ENCODE measurements around the genes NBEA, SOHLH2, SERTM1, SMAD9 and TRPC4.

GRCh38 chr13:33682849-33683201, 135.1 kb upstream of the RFC3 start:
- PRO-cap, 2 experiments: no peak in any of the 2 experiments

GRCh38 chr13:33743925-33744499, 73.9 kb upstream of the RFC3 start:
- PRO-cap, 2 experiments: no peak in any of the 2 experiments

DNA sequence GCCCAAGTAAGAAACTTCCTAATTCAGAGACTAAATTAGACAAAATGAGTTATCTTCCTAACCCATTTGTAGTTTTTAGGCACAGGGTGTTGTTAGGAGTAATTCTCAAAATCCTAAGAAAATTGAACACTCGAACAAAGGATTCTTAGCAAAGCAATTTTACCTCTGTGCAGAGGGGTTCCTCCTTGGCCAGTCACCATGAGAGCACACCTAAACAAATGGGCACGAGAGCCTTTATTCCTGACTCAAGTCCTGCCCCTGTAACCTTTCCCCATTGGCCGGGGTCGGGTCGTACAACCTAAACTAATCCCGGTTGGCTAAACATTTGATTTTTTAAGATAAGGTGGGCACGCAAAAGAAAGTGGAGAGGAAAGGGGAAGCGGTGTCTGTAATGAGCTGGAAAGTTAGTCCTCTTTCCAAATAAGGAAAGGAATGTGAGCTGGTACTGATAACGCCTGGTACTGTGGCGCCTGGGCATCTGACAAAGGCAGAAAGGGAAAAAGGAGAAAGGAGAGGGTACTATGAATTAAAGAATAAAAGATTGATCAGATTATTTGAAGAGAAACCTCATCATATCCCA, 335.4 kb downstream of the RFC3 start:
- PRO-cap, 2 experiments: no peak in any of the 2 experiments

- PRO-cap, 2 experiments: no peak in any of the 2 experiments
Measured at GRCh38 chr13:34155692-34156683, 338.0 kb downstream of the RFC3 start.

GRCh38 chr13:34310649-34311004, 492.7 kb downstream of the RFC3 start:
- PRO-cap, 2 experiments: no peak in any of the 2 experiments

DNA sequence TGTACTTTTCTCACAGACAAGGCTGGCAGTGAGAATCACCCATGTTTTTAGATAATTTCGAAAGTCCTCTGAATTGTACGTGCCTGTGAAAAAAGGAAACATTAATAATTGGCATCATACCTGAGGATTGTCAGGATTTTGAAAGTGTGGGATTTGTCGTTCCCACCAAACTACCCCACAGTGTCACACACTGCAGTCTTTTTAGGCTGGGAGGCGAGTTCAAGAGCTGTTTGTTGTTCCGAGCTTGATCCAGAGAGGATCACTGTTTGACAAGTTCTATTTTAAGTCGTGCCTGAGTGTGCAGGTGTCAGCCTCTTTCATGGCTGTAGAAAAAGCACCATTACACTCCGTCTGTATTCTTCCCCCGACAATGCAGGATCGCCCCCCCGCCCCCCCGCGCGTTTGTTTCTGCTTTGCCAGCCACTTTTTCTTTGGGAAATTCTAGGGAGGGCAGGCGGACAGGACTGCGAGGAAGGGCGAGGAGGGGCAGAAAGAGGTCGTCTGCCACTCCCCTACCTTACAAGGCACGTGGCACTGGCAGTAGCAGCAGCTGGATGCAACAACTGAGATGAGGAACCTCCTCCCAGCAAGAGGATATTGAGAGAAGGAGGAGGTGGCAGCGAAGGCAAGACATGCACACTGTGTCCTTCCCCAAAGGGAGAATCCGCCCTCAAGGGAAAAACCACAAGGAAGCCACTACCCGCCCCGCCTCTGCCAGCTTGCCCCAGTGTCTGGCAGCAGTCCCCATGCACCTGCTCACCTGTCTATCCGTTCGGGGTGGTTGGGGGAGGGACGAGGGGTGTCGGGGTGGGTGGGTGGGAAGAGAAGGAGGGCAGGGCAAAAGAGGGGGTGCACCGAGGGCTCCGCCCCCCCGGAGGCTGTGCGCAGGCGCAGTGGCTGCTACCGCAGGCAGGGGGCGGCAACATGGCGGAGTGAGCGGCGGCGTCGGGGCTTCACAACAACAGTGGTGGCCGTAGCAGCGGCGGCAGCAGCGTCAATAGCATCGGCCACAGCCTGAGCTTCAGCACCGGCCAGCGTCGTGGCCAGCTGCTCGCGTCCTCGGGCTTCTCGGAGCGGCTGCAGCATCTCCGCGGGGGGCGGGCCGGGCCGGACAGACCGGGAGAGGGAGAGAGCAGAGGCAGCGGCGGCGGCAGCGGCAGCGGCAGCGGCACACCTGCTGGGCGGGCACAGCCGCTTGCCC, at the start of gene NBEA:
TSS of gene NBEA (plus strand) at position 891 of the 1,201 bp plus-strand sequence.
- PRO-cap, 2 experiments: no peak in any of the 2 experiments

GRCh38 chr13:35159063-35159977, 217.2 kb downstream of the NBEA start:
- PRO-cap, 2 experiments: no peak in any of the 2 experiments

DNA sequence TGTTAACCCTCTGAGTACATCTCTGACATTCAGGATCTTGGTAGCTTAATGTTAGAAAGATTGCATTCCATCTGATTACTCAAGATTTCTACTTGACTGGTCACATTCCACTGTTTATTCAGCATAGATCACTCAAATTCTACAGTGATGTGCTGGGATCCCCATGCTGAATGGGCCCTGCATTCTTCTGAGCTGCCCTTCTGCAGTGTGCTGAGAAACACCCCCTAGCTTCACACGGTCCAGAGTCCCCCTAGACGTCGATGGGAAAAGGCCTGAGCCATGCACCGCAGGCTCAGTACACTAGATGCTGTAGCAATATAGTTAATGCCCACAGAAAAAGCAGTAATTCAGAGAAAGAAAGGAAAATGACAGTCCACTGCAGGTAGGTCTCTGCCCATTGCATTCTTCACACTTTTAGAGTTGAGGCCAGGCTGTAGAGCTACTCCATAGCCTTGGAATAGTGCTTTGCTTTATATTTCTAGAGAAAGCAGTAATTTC, 295.6 kb upstream of the MAB21L1 start:
- PRO-cap, 2 experiments: no peak in any of the 2 experiments

DNA sequence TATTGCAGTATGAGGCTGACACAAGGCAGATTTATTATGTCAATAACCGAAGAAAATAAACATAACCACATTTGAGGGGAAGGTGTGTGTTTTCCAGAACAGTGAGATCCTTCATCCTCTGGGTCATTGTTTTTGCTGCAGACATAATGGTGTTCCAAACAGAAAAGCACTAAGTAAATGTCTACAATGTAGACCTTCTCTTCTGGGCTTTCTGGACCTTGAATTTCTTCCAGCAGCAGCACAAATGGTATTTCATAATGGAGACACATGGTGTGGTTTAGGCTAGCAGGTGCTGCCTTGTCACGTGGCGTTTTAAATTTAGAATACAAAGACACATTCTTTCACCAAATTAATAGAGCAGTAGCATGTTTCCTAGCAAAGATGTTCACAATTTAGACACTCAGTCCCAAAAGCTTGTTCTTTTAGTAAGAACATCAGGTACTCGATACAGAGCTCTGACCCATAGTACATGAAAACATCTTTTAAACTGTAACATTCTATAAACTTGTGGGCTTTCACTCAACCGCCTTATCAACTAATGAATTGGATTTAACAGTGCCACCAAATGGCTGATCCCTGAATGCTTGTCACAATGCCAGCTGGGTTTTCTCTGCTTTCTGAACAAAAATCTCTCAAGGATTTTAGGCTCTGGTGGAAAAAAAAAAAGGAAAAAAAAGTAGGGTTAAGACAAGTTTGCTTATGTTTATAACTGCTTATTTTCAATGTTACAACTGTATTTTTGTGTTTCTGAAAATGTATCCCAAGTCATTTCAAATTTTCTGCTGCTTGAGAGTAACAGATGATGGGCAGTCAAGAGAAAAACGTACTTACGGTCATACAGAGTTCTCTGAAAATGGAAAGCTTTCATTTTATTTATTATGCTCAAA, 290.1 kb downstream of the DCLK1 start:
- PRO-cap, 2 experiments: no peak in any of the 2 experiments

- PRO-cap, 2 experiments: no peak in any of the 2 experiments
Measured at GRCh38 chr13:35862334-35863028, 268.7 kb downstream of the DCLK1 start.

DNA sequence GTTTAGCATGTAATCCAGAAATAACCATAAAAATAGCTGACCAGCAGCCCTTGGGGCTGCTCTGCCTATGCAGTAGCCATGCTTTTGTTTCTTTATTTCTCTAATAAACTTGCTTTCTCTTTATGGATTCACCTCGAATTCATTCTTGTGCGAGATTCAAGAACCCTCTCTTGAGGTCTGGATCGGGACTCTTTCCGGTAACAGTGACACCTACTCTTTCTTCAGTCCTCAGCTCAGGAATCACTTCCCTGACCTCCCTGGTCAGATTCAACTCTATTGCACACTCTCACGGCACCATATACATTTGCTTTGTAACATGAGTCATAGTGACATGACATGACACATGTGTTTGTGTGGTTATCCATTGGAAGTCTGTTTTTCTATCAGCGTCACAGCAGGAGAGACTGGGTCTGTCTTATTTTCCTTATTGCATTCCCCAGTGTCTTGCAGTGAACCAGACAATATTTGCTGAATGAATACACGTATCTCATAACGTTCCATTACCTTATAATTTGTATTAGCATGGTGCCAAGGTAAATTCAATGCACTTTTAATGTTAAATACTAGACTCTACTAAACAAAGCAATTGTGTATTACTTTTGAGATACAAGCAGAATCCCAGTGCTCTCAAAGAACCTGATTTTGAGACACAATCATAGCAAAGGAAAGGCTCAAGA, 102.1 kb downstream of the DCLK1 start:
- PRO-cap, 2 experiments: no peak in any of the 2 experiments

DNA sequence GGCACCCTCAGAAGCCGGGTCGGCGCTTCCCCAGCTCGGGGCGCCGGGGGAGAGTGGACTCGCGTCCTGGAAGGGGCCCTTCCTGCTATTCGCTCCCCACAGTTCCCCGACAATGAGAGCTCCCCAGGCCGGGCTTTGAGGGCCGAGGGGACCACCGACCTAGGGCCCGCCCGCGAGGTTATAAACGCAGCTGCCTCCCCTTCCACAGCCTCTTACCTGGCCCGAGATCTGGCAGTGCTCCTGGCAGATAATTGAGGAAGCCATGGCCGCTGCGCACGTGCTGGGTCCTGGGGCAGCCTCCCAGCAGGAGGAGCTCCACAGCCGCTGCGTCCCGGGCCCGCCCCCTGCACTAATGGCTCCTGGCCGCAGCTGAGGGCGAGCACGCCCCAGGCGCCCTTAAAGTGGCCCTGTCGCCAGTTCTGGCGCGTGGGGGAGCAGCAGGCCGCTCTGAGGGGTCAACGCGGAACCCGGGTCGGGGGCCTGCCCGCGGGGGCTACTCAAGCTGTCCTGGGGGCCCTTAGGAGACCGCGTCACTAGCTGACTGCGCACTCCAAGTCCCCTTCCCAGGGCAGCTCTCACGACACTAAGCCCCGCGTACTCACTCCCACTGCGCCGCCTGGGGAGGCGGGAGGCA, at the start of gene SOHLH2:
TSS of gene SOHLH2 (minus strand) at position 294 of the 634 bp plus-strand sequence.
- PRO-cap, 2 experiments: no peak in any of the 2 experiments

DNA sequence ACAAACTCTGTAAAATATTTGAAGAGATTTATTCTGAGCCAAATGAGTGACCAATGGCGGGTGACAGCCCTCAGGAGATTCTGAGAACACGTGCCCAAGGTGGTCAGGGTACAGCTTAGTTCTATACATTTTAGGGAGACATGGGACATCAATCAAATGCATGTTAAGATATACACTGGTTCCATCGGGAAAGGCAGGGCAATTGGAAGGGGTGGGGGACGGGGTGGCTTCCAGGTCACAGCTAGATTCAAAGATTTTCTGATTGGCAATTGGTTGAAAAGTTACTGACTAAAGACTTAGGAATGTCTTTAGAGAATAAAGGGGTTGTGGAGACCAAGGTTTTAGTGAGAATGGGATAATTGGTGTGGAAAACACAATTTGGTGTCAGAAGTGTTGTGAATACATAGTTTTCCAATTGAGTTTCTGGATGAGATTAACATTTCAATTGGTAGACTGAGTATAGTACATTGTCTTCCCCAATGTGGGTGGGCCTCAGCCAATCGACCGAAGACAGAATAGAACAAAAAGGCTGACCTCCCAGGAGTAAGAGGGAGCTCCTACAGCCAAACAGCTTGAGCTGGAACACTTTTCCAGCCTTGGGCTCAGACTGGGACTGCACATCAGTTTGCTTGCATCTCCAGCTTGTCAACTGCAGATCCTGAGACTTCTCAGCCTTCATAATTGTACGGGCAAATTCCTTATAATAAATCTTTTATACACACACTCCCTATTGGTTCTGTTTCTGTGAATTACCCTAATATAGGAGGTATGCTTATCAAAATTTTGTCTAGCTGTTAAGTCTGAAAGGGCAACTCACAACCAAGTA, 1.0 kb upstream of the CCDC169 start:
- PRO-cap, 2 experiments: no peak in any of the 2 experiments

- PRO-cap, 2 experiments: peak in 2 of 2 experiments; most common plus-strand start chr13:36345657 (in 2); most common minus-strand start chr13:36345537 (in 2)
Measured at GRCh38 chr13:36345403-36346189, 598 bp downstream of the SPART start.

GRCh38 chr13:36363216-36363769, 17.1 kb upstream of the SPART start:
- PRO-cap, 2 experiments: no peak in any of the 2 experiments

DNA sequence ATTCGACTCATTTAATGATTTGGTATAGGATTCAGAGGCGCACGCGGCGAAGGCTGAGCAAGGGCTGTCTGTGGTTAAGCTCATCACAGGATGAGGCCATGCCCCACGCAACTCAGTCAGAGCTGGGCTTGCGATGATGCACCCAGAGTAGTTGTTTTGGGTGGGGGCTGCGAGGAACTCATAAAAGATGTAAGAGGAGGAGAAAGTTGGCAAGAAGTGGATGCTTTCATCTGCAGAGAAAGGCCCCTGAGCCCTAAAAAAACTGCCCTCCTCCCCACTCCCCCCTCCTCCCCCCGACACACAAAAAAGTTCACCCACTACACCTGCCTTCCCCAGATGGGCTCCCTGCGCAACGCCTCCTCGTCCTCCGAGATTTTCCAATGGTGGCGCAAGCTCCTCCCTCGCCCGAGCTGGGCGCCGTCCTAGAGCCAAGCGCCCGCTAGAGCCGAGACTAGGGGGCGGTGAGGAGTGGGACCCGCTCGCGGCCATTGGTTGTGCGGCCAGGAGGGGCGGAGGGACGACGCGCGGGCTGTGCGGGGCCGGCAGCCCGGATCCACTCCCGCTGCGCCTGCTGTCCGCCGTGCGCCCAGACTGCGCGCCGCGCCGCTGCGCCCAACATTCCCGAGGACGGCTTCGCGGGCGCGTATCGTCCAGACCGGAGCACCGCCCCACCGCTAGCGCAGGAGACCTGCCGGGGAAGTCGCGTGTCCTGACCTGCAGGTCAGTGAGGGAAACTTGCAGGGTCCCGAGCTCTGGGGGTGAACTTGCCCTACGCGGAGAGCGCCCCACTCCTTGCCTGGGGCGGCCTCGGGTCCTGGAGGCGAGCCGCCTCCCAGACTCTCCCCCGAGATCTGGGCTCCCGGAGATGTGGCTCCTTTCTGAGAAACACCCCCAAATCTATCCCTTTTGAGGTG, at the start of gene SERTM1:
TSS of gene SERTM1 (plus strand) at position 556 of the 914 bp plus-strand sequence.
- PRO-cap, 2 experiments: no peak in any of the 2 experiments

DNA sequence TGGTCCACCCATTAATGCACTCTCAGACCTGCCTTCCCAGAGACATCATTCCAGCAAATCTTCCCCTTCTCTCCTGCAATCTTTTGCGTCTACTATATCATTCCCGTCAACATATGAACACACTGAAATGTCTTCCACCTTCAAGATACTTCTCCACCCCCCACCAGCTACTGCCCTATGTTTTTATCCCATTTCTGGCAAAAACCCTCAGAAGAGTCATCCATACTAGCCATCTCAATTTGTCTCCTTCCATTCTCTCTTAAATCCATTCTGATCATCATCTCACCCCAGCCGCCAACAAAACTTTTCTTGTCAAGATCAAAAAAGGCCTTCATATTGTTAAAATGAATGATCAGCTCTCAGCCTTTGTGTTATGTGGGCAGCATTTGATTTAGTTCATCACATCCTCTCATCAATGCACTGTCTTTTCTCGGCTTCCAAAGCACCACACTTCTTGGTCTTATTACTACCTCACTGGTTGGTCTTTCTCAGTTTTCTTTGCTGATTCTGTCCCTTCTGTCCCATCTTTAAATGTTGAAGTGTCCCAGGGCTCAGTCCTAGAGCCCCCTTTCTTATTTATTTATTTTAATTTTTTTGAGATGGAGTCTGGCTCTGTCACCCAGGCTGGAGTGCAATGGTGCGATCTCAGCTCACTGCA, 30.9 kb downstream of the RFXAP start:
- PRO-cap, 2 experiments: no peak in any of the 2 experiments

DNA sequence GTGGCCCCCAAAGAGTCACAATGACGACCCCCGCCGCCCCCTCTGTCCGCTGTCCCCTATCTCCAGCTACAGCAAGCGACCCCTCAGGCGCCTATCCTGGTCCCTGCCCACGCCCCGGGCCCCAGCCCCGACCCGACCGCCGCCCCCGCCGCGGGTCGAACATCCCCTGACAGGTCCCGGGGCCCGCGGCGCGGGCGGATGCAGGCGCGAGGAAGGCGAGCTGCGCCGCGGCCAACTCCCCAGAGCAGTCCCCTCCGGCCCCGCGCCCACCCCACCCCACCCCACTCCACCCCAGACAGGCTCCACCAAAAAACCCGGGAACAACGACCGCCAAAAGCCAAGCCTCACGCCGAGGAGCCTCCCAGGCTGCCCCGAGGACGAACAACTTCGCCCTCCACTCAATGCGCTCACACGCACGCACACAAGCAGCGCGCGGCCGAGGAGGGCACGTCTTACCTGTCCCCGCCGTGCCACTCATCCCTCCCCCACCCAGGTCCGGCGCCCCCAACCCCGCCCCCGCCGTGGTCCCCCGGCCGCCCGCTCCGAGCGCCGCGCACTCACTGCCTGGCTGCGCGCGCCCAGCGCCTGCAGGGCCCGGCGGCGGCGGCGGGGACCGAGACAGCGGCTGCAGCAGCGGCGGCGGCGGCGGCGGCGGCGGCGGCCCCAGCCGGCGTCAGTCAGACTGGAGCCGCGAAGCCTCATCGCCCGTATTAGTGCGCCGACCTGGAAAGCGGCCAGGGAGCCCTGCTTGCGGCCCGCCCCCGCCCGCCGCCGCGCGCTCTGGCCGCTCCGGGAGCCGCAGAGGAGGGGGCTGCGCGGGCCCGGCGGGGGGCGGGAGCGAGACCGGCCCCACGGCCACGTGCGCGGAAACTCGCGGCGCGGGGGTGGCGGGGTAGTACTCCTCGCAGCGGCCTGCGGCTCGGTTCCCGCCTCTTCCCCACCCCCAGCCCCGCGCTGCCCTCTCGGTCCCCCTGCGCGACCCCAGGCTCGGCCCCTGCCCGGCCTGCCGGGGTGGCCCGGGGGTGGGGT, at the start of gene SMAD9:
TSS of gene SMAD9 (minus strand) at position 684 of the 1,029 bp plus-strand sequence.
- PRO-cap, 2 experiments: no peak in any of the 2 experiments

DNA sequence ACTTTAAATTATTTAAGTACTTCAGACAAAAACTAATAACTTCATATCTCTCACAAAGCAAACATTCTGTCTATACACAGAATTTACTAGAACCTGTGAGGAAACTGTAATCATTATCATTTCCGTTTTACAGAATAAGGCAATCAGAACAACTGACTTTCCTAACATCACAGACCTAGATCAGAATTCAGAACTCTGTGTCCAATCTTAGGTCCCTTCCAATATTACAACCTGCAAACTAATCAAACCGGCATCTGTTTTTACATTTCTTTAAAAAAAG, 1.0 kb downstream of the SUPT20H start:
- PRO-cap, 2 experiments: no peak in any of the 2 experiments

DNA sequence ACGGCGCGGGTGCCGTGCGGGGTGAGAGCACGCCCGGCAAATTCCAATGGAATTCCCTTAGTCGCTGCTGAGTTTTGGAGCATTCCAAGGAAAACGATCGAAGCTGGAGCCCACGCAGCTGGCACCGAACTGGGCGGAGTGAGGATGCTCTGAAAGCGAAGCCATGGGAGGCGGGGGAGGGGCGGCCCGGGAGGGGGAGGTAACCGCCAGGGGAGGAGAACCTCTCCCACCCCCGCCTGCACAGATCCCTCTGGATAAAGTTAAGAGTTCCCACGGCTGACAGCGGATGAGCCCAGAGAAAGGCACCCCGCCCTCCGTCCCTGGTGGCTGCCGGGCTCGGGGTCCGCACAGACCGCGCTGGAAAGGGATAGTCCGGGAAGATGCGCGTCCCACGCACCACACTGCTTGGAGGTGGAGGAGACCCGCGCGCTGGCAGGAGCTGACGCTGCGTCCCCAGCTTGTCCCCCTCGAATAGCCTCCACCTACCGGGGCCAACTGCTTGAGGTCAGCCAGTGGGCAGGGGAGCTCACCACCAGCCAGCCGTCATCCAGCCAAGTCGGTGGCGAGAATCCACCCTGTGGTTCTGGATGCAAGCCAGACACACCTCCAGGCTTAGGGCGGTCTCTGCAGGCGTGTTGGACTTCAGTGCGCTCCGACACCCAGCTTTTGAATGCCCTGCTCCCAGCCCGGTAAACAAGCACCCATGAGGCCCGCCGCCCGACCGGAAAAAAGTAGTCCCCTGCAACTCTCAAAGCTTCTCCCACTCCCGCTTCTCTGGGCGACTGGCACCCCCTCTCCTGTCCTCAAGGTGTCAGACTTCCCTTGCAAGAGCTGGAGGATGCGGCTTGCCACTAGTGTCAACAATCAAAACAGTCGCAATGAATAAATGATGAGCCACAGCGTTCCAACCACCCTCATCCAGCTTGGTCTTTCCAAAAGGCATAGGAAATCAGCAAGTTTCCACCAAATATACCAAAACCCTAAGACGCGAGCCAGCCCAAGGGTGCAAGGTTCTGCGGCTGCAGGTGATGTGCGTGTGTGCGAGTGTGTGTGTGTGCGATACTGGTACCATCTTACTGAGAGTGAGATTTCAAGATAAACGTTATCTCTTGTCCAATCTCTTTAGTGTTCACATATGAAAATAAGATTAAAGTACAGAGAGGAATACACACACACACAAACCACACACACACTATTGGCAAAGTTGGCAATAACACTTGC, at the start of gene TRPC4:
TSS of gene TRPC4 (minus strand) at position 131 of the 1,221 bp plus-strand sequence.
- PRO-cap, 2 experiments: no peak in any of the 2 experiments

Data from monocyte (primary cell).